Foreskin fibroblast (primary cell): ENCODE measurements around the genes UVRAG, WNT11, B3GNT6 and CLNS1A.

- RRBS: no CpG with 5 or more reads among the region's 16 CpGs
These were observed 42.5 kb upstream of the KLHL35 start for GRCh38 chr11:75475279-75476226.

- RRBS: no CpG with 5 or more reads among the region's 11 CpGs
These were observed 1.9 kb downstream of the SERPINH1 start for GRCh38 chr11:75563663-75564614.

GRCh38 chr11:75573101-75574099, 11.3 kb downstream of the SERPINH1 start:
- RRBS: no CpG with 5 or more reads among the region's 14 CpGs

DNA sequence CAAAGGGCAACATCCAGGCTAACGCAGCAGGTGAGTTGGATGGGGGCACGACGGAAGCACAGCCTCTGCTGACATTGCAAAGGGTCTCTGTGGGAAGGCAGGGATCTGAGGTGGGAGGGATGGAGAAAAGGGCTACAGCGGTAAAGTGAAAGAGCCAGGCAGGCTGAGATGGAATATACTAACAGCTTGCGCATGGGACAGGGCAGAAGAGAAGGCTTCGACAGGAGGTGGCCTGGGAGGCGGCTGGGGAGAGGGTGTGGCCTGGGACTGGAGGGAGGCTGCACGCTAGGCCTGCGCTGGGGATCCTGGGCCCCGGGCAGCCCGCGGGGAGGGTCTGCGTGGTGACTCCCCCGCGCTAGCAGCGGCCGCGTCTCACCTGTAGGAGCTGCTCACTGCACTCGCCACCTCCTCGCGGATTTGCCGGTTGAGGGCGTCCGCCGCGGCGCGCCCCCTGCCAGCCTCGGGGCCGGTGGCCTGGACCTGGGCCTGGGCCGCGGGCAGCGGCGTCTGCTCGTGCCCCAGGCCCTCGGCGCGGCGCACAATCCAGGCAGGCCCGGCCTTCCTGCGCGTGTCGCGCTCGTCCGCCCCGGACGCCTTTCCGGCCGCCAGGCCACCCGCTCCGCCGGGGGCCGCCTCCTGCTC, 1.6 kb downstream of the MAP6 start:
- RRBS: 2% methylated on average over 24 of the region's 54 CpGs

DNA sequence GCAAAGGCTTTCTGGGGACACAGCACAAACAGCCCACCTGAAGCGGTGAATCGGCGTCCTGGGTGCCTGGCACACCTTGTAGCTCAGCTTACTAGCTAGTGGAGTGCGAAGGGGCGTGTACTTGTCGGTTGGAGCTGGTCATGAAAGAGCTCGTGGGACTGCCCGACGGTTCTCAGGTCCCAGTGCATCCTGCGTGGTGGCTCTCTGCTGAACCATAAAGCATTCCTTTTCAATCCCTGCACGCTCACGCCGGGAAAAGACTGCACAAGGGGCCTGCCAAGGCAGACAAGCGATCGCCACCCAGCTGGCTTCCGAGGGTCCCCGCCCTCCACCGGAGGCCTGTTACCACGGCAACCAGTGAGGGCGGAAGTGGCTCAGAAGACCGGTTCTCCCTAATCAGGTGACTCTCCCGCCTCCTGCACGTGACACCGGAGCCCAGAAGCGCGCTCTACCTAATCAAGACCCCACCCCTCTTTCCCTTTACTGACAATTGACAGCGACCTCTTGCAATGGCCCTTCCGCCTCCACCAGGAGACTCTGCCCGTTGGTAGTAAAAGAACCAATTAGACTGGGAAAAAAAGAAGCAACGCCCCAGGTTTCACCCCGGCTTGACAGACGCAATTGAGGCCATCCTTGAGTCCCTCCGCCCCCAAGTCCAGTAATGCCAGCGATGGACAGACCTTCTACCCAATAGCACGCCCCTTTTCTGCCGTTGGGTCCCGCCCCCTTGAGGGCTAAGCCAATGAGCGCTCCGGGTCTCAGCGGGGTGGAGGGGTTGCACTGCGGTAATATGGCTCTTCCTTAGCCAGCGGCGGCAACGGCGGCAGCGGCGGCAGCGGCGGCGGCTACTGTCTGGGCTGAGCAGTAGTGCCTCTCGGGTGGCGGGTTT, at the start of gene UVRAG:
UVRAG (plus strand) TSS at position 785 of the 889 bp plus-strand sequence.
- RRBS: 1% methylated on average over 7 of the region's 52 CpGs

GRCh38 chr11:76045934-76046690, 160.2 kb downstream of the WNT11 start:
- RRBS: no CpG with 5 or more reads among the region's 4 CpGs

DNA sequence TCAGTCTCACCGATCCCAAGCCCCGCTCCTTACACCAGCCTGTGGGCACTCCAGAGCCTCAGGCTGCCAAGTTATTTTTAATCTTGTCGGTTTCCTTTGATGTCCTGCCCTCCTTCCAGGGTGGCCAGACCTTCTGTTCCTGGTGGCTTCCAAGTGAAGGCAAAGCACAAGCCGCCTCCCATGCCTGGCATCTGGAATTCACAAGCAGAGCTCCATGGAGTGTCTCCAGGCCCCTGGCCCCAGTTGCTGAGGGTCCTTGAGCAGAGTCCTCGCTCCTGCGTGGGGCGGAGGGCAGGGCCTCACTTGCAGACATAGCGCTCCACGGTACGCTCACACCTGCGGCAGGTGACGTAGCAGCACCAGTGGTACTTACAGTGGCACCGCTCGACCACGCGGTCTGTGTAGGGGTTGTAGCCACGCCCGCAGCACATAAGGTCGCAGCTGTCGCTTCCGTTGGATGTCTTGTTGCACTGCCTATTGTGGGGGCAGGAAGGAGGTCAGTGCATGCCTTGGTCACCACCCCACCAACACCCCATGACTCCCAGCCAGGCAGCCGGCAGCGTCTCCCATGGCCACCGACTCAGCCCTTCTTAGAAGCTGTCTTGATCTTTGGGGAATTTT, 19.4 kb downstream of the WNT11 start:
- RRBS: no CpG with 5 or more reads among the region's 24 CpGs

- RRBS: 2% methylated on average over 64 of the region's 93 CpGs
These were observed at the start of gene WNT11 for GRCh38 chr11:76206076-76206956. Gene WNT11, minus strand, starts transcription at chr11:76206502.

GRCh38 chr11:76233913-76234209, 27.6 kb upstream of the WNT11 start:
- RRBS: no CpG with 5 or more reads among the region's 3 CpGs

- RRBS: no CpG with 5 or more reads among the region's 7 CpGs
These were observed 13.8 kb downstream of the LRRC32 start for GRCh38 chr11:76656787-76657099.

GRCh38 chr11:76783620-76784057, 483 bp downstream of the TSKU start:
- RRBS: no CpG with 5 or more reads among the region's 46 CpGs

- RRBS: no CpG with 5 or more reads among the region's 8 CpGs
These were observed 3.1 kb downstream of the TSKU start for GRCh38 chr11:76786219-76786614.

DNA sequence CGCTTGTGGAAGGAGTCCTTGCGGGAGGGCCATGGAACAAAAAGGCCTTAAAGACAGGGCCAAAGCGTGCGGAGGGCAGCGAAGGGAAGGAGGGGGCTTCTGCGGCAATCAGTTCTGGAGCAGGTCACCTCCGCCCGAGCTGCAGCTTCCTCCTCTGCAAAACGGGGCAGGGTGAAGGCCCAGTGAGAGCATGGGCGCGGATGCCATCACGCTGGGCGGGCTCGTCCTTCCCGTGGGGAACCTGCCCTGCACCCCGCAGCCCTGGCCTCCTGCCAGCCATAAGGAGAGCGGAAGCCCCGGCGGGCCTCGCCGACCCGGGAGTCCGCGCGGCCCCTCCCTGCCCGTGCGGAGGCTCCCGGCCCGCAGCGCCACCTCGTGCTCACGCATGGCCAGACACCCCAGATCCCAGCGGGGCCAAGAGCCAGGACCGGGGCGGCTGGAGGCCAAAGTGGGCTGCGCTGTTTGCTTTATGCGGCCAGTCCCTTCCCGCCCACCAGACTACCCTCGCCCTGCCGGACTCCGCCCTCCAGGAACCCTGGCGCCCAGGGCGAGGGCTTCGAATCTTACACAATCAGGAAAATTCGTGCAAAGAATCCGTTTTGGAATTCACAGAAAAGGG, 16.0 kb downstream of the TSKU start:
- RRBS: 1% methylated on average over 18 of the region's 46 CpGs

- RRBS: no CpG with 5 or more reads among the region's 2 CpGs
These were observed at the start of gene B3GNT6 for GRCh38 chr11:77034130-77034535. Gene B3GNT6, plus strand, starts transcription at chr11:77034398.

- RRBS: no CpG with 5 or more reads among the region's 45 CpGs
These were observed 922 bp upstream of the MYO7A start for GRCh38 chr11:77126683-77127965.

DNA sequence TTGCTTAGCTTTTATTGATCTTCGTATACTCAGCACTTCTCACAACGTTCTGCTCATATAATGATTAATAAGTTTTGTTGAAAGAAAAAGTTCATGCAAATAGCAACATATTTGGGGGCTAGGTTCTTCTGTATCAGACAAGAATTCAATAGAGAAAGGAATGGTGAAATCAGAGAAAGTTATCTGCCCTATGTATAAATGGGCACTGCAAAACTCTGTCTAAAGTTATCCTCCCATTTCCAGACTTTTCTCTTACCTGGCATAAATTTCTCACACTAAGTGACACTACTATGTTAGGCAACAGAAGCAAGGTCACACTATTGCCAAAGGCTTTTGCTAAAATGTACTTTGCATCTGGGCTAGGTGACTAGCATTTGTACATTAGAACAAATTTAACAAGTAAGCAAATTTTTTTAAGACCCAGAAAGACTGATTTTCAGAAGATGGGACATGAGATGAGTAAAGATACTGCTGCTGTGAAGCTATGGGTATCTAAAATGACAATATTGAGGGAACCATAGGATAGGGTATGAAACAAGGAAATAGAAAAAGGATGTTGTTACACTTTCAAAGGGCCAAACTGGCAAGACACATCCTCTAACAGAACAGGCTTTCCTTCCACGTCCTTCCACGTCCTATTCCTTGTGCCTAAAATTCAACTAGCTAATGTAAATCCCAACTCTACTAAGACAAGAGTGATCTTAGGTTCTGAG, 22.8 kb downstream of the GDPD4 start:
- RRBS: no CpG with 5 or more reads among the region's 4 CpGs

DNA sequence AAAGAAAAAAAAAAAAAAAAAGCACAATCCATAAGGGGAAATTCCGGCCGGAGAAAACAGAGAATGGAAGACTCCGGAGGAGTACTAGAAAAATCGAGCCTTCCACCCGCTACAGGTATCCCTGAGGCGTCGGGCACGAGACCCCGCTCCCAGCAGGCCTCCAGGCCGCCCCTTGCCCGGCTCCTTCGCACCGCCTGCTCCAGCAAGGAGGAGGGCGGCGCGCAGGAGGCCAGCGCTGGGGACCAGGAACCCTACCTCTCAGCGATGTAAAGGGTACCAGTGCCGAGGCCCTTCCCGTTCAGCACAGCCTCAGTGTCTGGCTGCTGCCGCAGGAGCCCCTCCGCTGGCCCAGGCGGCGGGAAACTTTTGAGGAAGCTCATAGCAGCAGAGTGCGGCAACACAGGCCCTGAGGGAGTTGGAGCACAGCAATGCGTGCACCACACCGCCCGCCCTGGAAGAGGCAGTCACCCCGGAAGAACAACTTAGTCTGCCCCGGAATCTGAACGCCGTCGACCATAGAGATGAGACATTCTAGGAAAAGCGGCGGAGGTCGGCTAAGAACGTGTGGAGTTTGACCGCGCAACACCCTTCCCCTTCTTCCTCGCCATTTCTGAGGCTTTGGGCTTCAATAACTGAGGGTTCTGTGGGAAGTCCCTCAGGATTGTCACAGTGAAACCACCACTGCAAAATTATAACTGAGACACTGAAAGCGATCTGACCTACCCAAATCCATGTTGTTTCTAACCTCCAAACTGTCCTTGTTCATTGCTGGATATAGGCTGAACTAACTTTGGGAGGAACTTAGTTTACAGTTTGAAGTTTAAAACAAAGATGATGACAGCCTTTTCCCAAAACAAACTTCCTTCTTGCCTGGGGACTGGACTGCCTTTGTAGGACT, at the start of gene CLNS1A:
CLNS1A (minus strand) TSS at position 460 of the 898 bp plus-strand sequence.
- RRBS: under 1% methylated on average over 6 of the region's 41 CpGs

GRCh38 chr11:77821574-77821884, 585 bp downstream of the AAMDC start:
- RRBS: no CpG with 5 or more reads among the region's 10 CpGs

- RRBS: no CpG with 5 or more reads among the region's 6 CpGs
These were observed 8.2 kb downstream of the KCTD14 start for GRCh38 chr11:78014785-78015391.